ENCODE measurements around a stretch of chr3.

DNA sequence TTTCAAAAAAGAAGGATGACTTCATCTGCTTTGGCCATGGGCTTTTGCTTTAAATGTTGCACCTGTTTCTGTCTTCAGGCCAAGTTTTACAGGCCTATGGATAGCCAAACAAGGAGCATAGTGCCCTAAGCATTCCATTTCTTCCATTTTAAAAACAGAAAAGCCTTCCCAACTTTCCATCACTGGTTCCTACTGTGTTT, 3.3 kb downstream of the PARP9 start:
- PRO-cap, result no peak

DNA sequence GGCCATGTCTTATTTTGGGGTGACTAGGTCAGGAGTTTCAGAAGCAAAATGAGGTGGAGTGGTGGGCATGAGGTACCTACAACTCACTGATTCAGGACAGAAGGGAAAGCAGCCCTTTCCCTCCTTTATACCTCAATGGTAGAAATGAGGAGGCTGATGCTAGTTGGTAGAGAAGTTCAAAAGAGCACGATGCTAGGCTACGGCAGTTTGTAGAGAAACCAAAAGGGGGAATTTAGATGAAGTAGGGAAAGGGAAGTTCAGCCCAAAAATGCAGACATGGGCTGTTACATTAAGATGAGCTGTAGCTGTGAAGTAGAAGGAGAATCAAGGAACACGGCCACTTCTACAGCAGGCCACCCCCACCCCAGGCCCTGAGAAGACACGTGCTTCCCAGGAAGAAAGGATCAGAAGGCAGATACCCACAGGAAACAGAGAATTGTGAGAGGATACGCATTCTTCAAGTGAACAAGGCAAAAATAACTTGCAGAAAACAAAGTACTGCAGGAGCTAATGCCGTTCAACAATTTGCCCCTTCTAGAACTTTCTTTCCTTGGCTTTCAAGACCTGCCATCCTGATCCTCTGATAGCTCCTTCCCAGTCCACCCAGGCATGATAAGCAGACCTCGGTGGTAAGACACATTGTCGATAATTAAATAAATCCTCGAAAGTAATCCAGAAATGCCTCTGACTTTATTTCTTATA, 2.1 kb upstream of the PARP14 start:
- PRO-cap, result no peak

GRCh38 chr3:122679796-122680457, 712 bp upstream of the PARP14 start:
- PRO-cap, result bidirectional peak, plus-strand start at chr3:122680229, minus-strand start at chr3:122680036

DNA sequence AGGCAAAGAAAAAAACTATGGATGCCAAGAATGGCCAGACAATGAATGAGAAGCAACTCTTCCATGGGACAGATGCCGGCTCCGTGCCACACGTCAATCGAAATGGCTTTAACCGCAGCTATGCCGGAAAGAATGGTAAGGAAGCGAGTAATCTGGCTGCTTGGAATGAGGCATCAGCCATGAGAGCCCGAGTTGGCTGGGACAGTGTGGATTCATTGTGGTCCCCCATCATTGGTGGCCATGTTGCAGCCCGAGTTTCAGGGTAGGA, 47.1 kb downstream of the PARP14 start:
- PRO-cap, result no peak

GRCh38 chr3:122789482-122790798, 3.7 kb downstream of the HSPBAP1 start:
- PRO-cap, result no peak

GRCh38 chr3:123004351-123004760, 23.2 kb downstream of the SEMA5B start:
- PRO-cap, result no peak

DNA sequence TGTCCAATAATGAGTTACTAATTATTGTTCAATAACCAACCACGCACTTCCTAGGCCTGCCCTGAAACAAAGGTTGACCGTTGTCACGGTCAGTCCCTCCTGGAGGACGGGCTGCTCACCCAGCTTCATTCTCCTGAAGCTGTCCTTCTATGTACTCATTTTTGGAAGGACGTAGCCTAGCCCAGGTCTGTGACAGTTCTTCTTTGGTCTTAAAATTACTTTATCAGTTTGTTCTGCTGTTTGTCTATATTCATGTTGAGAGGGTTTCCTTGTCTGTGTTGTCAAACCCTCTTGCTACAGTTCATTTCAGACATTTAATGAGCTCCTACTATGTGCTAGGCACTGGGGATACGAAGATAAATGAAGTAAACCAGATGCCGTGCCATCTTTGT, 8.2 kb upstream of the PDIA5 start:
- PRO-cap, result no peak

DNA sequence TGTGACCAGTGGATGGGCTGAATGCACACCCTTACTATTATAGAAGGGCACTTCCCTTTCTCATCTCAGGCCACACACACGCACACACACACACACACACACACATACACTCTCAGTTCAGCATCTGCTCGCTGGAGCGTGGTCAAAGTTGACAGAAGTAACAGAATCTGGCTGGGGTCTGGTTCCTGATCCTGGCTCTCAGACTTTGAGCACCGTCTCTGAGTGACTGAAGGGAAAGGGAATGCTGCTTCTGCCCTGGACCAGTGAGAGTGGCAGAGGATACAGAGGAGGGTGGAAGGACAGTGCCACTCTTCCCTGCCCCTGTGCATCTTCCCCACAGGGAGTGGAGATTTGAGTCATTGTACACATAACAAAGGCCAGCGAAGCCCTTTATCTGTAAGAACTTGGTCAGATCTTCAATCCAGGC, 38.8 kb downstream of the PDIA5 start:
- PRO-cap, result no peak

- PRO-cap, result no peak
Observed at GRCh38 chr3:123375083-123375567, 73.8 kb downstream of the ADCY5 start.

- PRO-cap, result no peak
Observed at GRCh38 chr3:123383960-123384503, 64.9 kb downstream of the ADCY5 start.

DNA sequence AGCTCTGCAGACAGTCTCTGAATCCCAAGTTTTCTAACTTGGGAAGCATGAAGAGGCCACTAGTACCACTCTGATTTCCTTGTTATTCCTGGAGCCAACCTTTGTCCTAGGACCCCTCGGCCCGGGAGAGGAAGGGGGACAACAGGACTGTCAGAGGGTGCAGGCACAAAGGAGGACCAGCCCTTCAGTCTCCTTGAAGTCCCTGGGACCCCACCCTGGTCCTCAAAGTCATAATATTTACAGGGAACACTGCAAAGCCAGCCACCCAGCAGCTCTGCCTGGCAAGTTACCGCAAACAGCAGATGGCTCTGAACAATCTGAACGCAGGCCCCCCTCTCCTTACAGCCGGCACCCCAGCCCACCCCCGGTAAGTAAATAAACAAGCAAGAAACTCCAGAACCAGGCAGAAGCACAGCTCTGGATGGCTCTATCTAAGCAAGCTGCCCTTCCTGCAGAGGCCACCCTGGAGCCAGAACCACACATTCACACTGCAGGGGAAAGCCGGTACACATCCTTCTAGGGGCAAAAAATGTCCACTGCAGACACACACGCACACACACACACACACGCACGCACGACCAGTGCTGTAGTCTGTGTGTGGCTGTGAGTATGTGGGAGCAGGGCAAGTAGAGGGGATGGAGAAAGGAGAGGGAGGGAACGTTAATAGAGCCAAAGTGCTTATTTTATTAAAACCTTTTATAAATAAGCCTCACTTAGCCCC, 64.0 kb downstream of the ADCY5 start:
- PRO-cap, result no peak

DNA sequence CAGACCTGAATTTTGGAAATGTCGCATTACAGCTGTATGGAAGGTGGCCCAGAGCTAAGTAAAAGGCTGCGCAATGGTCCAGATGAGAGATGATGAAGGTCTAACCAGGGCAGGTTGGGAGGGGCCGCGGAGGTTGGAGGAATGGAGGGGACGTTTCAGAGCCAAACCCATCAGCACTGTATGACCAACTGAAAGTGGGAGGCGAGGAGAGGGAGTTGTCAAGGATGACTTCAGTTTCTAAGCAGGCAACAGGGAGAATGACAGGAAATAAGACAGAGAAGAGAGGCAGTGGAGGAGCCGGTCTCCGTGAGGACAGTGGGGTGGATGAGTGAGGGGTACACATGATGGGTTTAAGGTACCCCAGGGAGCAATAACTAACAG, 60.8 kb downstream of the ADCY5 start:
- PRO-cap, result no peak

GRCh38 chr3:123599837-123600253, 15.0 kb upstream of the HACD2 start:
- PRO-cap, result no peak

GRCh38 chr3:123628705-123628938, 43.8 kb upstream of the HACD2 start:
- PRO-cap, result no peak

GRCh38 chr3:123667640-123668104, 82.8 kb upstream of the HACD2 start:
- PRO-cap, result no peak

DNA sequence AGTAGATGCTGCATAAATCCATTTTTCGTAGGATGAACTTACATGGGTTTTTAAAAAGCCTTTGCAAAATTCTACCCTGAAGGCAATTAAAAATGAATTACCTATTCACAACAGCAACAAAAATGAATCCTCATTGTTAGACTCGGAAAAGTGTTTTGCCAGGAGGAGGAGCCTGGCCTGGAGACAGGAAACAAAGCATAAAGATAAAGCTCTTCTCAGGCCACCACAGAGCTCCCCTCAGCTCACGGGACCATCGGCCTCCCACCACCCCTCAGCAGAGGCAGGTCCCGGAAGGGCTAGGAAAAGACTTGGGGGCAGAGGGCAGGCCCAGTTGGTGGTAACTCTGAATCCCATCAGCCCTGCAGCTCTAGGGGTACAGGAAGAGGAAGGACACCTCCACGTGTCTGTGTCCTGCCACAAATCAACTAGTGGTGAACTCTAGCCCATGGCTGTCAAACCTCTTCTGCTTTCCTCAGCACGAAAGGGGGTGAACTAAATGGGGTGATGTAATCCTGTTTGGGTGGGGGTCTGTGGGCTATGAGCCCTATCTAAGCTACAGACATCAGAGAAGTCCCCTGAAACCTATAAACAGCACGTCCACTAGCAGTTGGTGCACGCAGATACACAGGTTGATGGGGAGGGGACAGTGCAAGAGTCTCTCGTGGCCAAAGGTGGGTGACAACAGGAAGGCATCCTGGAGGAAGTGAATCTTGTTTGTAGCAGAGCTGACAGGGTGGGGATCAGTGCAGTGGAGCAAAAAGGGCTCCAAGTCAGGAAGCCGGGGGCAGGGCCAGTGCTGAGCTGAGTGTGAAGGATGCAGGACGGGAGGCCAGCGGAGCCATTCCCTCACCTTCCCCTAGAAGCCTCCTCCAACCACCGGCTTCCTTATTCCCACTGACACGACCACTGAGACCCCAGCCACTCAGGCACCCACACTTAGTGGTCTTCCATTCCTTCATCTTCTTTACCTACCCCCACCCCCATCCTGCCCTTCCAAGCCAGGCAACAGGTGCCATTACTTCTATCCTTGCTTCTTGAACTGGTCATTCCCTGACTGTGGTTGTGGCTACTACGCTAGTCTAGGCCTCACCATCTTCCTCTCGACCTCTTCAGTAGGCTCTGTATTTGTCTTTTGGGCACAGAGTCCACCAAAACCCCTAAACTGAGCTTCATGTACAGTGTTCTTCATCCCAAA, 111.2 kb upstream of the HACD2 start:
- PRO-cap, result no peak

DNA sequence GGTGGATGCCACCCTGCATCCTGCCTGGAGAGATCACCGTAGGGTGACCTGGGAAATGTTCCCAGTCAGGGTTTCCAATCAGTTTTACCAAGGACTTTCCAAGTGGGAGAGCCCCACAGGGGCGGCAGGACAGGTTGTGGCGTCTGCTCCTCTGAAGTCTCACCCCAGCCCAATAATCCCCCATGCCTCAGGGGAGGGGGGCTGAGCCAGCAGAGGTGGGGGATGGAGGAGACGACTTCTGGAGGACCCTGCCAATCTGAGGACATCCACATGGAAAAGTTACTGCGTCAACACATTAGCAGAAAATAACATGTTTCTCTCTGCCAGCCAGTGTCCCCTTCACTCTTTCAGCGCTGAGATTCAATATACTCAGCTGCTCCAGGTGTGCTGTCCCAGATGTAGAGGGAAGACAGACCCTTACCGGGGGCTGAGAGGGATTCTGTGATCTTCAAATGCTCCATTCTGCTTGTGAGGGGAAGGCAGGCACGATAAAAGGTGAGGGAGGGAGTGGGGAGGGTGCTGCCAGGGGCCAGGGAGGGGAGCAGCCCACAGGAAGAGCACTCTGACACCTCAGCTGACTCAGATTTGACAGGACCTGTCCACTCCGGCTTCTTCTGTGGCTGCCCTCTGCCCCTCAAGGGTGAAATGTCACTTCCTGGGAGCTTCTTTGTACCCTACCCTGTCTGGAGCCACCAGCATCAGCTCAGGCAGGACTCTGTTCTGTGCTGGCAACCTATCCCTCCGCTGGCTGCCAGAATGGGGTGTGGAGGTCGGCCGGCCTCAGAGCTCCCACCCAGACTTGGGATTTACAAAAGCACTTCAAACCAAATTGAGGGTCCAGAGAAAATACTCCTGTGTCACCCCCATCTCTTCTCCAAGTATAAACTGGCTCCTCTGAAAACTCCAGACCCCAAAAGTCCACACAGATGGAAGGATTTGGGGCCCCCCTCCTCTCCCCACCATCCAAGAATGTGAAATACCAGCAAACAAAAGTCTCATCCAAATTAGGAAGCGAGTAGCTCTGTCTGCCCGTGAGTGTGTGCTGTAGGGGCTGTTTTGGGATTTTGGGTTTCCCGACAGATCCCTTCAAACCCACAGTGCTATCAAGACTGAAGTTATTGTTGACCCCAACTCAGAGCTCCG, 113.9 kb upstream of the HACD2 start:
- PRO-cap, result no peak

DNA sequence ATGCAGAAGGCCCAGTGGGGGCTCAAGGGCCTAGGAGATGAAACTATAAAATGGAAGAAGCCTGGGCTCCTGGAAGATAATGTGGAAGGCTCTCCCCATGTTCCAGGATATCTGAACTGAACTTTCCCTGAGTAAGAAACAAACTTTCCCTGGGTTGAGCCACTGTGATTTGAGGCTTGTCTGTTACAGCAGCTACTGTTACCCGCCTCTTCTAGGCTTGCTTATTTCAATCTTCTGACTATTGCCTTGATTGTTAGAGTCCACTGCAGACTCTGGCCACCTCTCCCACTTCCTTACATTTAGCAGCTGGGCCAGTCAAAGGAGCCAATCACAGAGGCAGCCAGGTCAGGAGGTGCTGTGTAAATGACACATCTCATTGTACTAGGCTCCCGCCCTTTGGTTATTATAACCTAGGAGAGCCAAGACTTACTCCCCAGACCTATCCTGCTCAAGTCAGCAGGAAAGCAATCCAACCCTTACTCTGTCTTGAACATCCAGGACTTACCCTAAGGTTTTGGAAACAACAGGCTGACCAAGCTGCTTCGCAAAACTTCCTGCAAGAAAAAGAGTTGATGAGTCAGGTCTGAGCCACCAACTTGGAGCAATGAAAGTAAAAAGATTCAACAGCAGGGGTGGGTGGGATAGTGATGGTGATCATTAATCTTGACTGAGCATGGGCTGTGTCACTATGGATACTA, 144.5 kb downstream of the MYLK start:
- PRO-cap, result no peak

- PRO-cap, result no peak
Observed at GRCh38 chr3:123792635-123792834, 91.6 kb downstream of the MYLK start.

DNA sequence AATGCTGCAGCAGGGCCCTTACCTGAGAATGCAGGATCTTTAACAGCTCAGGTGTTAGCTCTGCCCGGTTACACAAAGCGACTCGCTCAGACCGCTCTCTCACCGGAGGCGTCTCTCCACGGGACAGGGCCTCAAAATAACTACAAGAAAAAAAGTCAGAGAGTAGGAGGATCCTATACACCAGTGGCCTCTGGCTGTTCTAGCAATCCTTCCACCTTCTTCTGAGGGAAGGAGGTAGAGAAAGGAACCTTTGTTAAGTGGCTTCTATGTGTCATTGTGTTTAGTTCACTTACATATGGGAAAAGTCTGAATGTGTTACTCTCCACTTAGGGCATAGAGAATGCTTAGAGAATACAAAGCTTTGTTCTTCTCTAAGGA, 15.1 kb downstream of the ROPN1 start:
- PRO-cap, result no peak